ENCODE data around the gene SART3.

- PRO-cap: no peak
These were observed 3.6 kb upstream of the PWP1 start for GRCh38 chr12:107681941-107682379.

GRCh38 chr12:108133438-108133971, 4.4 kb downstream of the WSCD2 start:
- PRO-cap: no peak

DNA sequence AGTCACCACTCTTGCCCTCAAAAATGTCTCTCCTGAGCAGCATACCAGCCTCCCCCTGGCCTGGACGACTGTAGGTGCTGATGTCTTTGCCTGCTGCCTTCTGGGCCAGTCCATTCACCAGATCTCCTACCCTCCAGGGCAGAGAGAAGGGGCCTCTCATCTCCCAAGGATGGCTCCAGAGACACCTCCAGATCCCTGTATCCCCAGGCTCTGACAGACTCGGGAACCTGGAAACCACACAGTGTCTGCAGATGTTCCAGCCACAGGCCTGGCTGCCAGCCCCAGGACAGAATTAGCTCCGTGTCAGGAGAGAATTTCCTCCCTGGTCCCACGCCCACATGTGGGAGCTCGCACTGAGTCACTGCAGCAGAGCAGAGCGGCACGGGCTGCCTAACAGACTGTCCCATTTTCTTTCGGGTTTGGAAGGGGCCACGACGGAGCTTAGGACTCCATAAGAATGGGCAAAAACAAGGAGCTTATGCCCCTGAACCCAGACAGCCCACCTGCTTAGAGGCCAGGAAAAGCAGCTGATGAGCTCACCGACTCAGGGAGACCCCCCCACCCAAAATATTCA, 33.6 kb downstream of the CMKLR1 start:
- PRO-cap: bidirectional peak, plus-strand start at position 369 of the sequence, minus-strand start at position 215 of the sequence

- PRO-cap: no peak
These were observed 989 bp upstream of the CMKLR1 start for GRCh38 chr12:108340096-108340504.

DNA sequence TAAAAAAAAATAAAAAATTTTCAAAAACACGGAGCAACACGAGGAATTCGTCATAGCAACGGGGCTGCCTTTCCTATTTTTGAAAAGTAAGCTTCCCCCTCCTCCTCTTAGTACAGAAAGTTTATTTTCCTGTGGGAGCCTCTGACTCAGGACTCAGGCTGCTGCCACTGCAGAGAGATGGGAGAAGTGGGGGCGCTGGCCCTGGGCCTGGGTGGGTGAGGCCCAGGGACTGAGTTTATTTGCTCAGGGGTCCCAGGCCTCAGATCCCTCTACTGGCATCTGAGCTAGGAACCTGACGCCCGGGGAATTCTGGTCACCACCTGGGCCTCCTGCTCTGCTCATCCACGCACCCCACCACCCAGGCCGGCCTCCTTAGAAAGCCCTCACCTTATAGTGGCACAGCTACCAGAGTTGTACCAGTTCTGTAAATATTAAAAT, 10.3 kb upstream of the CMKLR1 start:
- PRO-cap: no peak

DNA sequence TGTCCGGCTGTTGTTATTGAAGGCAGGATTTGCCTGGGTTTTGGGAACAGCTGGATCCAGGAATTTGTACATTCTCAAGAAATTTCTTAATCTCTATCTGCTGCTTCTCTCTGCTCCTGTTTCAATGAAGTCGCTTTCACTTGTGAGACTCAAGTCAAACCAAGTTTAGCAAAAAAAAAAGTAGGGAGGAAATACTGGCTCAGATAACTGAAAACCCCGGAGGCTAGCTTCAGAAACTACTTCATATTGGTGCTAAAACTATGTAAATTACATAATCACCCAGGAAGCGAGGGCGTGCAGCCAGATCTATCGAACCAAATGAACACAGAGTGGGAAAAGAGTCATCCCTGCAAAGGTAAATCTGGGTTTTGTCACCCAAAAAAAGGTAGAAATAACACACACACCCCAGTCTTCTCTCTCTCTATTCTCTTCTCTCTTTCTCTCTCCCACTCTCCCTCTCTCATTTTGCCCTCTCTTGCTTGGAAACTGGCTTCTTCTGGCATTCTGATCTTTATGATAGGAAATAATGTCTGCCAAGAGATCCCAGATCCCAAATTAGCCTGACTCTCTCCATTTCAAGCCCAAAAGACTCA, 68.2 kb upstream of the FICD start:
- PRO-cap: no peak

GRCh38 chr12:108520183-108521518, 5.6 kb downstream of the FICD start:
- PRO-cap: no peak

DNA sequence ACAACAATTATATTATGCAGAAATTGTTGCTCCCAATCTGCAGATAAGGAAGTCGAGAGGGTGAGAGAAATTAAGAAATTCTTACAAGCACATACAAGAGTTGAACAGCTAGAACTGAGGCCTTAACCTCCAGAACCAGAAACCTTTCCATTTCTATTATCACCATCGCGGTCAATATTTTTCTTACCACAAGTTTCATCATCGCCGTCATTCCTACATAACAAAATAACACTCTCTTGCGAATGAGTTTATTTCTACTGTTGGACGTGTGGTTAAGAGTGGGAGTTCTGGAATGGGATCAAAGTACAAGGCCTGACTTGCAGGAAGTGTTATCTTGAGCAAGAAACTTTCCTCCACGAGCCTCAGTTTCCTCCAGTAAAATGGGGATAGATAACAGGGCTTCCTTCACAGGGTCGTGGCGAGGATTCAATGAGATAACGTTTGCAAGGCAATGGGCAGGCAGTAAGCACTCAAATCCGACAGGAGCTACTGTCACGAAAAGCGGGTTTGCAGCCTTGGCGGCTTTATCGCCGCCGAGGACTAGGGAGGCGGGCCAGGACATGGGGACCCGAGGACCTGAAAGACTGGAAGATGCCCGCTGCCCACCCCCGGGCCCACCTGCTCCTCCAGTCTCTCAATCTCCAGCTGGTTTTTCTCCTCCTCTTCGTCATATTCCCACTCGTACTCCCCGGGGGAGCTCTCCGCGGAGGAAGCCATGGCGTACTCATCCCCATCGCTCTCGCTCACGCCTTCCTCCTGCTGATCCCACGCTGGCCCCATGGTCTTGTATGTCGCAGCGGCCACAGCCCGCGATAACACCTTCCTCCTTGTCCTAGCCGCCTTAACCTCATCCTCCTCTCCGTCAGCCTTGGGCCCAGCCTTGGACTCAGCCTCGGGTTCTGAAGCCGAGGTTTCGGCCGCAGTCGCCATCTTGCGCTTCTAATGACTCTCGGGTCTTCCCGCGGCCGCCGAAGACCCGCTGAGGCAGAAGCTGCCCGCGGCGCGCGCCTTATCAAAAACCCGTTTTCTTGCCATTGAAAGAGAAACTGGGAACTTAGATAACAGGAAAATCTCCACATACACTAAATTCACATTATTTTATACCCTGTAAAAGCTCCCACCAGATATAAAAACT, at the start of gene SART3:
TSS of gene SART3 (minus strand) at position 949 of the 1,135 bp plus-strand sequence.
- PRO-cap: unidirectional peak, minus-strand start at position 944 of the sequence

DNA sequence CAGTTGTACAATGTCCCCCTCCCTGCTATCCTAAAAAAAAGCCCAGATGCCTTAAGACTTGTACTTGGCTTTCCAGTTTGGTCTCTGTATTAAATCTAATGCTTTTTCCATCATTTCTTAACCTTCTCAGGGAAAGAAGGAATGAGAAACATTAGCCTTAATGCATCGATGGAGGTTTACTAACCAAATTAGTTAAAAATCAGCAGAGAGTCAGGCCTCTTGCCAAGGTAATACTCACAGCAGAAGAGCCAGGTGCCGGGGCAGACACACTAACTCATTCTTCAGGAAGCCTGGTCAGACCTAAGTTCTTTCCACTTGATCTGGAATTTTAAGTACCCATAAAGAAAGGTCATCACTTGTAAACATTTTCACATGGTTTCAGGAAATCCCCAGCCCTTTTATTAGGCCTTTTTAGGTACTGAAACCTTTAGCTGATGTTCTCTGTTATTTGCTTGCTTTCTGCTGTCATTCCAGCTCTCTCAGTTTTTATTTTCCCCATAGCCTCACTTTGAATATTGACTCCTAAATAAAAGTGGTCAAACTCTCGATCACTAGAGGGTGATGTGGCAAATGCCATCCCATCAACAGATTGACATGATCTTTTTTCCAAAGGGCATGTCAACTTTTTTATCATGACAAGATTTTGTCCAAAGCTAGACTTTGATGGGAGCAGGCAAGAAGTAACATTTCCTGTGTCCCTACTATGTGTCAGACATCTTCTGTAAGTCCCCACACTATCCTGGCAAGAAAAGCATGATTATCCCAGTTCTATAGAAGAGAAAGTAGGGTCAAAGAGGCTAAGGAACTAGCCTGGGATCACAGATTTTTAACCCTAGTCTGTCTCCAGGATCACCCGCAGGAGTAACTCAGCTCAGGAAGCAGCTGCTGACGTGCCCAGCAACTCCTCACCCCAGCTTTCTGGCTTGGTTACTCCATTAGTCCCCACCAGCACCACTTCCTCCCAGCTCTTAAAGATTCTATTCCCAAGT, 5.7 kb downstream of the ISCU start:
- PRO-cap: no peak

- PRO-cap: no peak
These were observed 3.8 kb upstream of the SELPLG start for GRCh38 chr12:108637219-108638127.

- PRO-cap: no peak
These were observed 13.4 kb upstream of the SELPLG start for GRCh38 chr12:108646789-108647742.

DNA sequence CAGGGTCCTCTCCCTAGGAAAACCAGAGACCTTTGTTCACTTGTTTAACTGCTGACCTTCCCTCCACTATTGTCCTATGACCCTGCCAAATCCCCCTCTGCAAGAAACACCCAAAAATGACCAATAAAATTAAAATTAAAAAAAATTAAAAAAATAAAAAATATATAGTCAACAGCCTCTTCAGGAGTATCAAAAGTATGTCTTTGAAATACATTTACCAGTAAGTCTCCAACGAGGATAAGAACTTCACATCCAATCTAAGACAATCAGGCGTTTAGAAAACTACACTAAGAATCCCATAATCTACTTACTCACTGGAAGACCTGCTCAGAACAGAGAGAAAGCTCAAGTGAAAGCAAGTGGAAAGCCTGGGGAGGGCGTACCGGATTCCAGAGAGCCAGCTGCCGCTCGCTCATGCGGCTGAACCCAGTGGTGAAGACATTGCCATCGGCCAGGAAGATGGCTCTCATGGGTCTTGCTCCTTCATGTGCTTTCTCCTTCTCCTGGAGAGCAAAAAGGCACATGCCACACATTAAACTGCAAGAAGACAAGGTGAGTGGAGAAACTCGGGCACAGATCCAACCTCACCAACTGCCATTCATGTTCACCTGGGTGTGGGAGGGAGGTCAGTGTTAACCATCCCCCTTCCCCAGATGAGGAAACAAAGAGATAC, 23.4 kb upstream of the SELPLG start:
- PRO-cap: no peak

DNA sequence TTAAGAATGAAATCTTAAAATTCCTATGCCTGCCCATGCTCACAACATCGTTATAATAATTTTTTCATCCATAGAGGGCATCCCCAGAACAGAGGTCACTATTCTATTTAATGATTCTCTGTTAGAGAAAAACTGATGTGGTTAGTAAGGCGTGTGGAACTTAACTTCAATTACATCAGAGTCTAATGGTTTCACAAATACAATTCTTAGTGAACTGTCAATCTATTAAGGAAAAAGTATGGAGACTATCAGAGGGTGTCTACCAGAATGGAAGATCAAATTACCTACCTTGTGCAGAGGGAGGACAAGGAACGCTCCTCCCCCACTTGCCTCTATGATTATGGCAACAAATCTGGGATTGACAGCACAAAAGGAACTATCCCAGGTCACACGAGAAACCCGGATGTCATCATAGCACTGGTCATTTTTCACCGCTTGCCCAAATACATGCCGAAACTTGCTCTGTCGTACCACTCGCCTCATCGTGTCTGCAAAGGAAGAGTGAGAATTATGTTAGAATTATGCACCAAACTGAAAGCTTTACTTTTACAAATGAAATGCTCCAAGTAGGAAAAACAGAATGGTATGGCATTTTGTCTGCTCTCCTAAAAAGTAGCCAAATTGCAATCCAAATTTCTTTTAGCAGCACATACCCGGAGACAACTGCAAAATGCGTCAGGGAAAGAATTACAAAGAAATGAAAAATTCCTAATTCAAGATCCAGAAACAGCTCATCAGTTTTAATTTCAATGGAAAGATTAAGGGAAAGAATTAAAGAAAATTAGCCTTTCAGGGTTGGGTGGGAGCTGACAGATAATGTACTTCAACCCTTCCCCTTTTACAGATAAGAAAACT, 30.3 kb downstream of the CORO1C start:
- PRO-cap: no peak

DNA sequence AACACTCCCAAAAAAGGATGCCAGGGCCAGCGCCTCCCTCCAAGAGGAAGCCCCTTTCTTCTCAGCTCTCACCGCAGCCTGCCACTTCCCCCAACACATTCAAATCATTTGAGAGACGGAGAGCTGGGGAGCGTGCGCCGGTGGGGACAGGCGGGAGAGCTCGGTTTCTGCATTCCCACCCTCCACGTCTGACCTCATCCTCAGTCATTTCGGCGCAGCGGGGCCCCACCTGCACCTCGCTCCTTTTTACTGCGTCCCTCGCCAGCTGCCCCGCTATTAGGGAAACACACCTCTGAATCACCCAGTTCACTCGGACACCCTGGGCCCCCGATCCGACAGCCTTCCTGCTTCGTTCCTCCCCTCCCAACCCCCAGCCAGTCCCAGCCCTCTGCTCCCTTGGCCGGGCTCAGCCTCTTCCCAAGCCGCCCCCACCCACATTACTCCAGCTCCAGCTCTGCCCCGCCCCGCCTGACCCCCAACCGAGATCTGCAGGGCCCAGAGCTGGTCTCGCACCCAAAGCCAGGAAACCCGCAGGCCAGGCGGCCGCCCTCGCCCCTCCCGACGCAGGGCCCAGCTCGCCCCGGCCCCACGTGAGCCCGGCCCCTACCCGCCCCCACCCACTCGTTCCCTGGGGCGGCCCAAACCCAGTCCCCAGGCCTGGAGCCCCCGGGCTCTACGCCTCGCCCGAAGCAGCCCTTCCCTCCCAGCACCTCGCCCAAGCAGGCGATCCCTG, 819 bp downstream of the CORO1C start:
- PRO-cap: bidirectional peak, plus-strand start at position 111 of the sequence, minus-strand start at position 106 of the sequence; bidirectional peak, plus-strand start at position 647 of the sequence, minus-strand start at position 372 of the sequence

DNA sequence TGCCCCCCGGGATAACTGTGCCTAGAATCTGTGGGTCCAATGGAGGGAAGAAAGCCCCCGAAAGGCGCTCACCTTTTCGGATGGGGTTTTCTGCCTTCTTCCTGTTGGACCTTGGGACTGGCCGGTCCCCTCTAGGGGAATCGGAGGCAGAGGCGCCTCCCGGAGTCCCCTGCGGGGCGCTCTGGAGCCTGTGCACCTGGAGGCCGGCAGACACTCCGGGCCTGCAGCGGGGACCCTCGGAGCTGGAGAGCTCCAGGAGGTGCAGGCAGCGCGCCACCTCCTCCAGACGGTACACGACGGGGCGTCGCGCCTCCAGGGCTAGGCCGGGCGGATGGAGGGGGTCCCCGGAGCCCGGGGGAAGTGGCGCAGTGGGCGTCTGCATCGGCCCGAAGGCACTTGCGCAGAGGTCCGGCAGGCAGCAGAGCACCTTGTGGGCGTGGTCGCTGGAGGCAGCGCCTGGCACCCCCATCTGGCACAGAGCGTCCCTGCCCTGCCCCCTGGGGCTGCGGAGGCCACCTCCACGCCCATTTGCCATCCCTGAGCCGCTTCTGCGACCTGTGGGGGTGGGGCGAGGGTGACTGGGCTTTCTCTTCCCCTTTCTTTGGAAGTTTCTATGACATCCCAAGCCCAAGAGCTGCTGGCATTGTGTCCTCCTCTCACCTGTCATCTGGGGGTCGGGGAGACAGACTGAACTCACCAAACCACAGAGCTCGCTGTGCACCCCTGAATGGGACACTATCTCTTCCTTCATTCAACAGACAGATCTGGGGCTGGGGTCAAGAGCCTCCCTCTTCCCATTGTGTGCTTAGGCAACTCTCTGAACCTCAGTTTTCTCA, 37.4 kb upstream of the CORO1C start:
- PRO-cap: no peak

DNA sequence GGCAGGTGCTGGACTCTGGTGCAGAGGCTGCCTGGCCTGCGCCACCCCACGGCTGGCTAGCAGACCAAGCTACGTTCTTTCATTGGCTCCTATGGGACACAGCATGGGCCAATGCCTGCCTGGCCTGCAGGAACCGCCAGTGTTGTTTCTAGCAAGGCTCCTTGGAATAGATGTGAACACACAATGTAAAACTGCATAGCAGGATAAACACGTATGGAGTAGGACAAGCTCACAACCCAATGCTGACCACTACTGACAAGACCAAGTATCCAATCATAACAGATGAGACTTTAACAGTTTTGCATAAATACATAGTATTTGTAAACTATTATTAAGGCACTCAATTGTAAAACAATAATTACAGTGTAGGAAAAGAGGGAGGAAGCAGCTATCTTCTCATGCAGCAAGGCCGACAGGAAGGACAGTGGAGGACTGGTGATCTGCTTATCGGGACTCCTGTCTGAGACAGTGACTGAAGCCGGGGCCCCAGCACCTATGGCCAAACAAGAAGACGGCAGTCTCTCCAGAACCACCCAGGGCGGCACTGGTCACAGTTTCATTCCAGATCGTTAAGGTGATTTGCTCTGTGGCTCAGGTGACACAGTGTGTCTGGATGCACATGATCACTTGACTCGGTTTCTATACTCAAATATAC, 51.9 kb upstream of the CORO1C start:
- PRO-cap: no peak

DNA sequence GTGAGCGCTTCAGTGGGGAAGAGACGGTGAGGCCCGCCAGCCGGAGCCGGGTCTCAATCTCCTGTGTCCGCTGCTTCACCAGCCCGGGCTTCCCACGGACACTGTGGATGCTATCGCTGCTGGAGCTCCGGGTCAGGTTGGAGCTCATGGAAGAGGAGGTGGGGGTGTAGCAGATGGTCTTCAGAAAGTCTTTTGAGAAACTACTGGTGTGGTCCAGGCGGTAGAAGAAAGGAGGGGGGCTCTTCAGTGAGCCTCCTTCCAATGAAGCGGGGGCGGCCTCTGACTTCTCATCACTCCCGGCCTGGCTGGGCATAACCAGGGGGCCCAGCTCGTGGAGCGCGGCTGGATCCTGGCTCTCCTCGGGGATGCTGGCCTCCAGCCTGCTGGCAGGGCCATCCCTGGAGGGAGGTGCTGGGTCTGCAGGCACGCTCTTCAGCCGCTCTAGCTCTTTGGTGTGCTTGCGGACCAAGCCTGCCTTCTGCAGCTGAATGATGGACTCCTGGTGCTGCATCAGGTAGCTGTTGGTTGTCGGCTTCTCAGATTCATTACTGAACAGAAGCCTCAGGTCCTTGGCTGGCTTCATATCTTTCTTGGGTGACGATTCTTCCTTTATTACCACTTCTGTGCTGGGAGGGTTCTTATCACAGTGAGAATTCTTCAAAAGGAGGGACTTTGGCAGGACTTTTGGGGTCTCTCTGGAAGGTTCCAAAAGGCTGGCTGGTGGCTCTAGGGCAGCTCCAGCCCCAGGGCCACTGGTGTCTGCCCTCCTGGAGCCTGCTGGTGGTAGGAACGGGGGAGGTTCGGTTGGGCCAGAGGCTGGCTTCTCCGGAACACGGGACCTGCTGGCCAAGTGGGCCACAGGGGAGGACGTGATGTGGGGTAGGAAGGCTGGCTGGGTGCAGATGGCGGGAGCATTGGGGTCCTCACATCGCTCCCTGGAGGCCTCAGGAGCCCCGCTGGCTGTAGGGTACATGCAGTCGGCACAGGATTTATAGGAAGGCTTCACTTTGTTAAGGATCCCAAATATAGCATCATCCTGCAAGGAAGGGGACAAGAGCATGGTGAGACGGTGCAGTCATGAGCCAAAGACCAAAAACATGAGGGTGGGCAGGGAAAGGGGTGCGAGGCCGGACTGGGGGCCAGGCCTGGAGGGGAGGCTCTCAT, 57.3 kb upstream of the CORO1C start:
- PRO-cap: no peak

DNA sequence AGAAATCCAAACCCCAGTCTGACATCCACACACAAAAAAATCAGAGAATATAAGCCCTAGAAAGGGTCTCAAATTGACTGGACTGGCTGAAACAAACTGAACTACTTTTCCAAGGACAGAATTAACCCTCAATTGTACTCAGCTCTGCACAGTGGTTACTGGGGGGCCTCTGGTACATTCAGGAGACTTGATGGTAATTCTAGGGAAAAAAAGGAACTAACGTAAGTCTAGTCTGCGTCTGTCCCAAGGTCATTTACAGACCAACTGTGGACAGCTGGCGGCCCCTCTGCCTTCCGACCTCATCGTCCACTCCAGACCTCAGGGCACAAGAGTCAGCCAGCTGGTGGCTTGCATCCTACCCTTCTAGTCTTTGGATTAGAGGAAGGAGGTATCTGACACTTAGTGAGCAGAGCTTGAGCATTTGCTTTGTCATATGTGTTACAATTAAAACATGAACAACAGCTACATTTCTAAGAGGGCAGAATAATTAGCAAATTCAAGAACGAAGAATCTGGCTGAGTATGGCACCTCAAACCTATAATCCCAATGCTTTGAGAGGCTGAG, 36.7 kb downstream of the SSH1 start:
- PRO-cap: no peak

- PRO-cap: no peak
These were observed 34.3 kb downstream of the SSH1 start for GRCh38 chr12:108822931-108823560.

GRCh38 chr12:108845913-108846888, 11.2 kb downstream of the SSH1 start:
- PRO-cap: no peak